ENCODE measurements around a stretch of chr14.

GRCh38 chr14:25102765-25103251, 52.9 kb upstream of the STXBP6 start:
- PRO-cap = no peak

- PRO-cap = no peak
These were observed 260.5 kb downstream of the NOVA1 start for GRCh38 chr14:26337299-26337745.

DNA sequence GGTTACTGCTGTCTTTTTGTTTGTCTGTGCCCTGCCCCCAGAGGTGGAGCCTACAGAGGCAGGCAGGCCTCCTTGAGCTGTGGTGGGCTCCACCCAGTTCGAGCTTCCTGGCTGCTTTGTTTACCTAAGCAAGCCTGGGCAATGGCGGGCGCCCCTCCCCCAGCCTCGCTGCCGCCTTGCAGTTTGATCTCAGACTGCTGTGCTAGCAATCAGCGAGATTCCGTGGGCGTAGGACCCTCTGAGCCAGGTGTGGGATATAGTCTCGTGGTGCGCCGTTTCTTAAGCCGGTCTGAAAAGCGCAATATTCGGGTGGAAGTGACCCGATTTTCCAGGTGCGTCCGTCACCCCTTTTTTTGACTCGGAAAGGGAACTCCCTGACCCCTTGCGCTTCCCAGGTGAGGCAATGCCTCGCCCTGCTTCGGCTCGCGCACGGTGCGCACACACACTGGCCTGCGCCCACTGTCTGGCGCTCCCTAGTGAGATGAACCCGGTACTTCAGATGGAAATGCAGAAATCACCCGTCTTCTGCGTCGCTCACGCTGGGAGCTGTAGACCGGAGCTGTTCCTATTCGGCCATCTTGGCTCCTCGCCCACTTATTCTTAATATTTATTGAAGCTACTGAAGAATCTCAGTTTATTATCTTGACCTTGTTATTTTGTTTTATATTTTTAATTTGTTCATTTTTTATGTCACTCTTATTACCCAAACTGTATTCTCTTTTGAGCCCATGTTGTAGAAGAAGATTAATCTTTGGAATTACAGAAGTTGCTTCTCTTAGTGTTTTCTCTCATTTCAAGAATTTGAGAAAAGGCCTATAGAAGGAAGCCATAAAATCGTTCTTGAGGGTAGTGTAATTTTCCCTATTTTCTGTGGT, 68.4 kb downstream of the SCFD1 start:
- PRO-cap = unidirectional peak, minus-strand start at position 592 of the sequence

DNA sequence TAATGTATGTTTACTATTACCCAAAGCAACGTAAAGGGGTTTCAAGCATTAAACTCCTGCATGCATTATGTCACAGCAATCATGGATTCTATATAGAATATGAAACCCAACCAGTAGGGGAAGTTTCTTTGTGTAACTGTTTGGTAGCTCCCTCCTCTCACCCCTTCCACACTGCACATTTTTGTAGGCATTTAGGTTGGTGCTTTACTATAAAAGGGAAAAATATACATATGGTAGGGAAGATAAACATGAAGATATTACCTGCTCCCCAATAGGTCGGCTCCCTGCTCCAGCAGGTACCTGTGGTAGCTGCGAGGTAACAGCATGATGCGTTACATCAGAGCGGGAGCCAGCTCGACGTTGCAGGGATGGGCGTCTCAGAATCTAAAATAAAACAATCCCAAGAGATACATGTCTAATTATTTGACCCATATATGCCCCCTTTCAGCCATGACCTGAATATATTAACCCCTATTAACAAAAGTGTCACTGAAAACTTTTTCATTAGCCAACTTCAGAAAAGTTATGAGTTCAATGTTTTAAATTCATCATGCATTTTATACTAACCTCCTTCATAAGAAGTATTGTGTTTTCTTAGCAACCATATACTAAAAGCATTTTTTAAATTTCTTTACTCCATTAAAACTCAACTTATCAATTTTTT, 86.3 kb downstream of the HECTD1 start:
- PRO-cap = no peak

- PRO-cap = no peak
These were observed 79.0 kb downstream of the HECTD1 start for GRCh38 chr14:31128399-31129110.

DNA sequence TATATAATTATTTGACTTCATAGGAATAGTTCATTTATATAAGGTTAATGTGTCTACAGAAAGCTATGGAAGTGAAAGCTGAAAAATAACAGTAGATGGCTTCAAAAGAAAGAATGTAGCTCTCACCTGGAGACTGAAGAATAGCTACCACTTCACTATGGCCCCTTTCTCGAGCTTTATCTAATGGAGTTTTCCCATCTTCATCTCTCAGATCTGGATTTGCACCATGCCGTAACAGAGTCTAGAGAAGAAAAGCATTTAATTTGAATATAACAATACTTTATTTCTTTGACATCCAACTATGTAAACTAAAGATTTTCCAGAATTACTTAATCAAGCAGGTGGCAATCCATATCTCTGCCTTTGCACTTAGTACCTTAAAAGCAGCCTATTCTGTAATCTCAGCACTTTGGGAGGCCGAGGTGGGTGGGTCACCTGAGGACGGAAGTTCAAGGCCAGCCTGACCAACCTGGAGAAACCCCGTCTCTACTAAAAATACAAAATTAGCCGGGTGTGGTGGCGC, 38.3 kb downstream of the HECTD1 start:
- PRO-cap = no peak

GRCh38 chr14:31206614-31207322, 825 bp downstream of the HECTD1 start:
- PRO-cap = unidirectional peak, plus-strand start at chr14:31206765

- PRO-cap = no peak
These were observed 855 bp upstream of the HECTD1 start for GRCh38 chr14:31208495-31208801.

DNA sequence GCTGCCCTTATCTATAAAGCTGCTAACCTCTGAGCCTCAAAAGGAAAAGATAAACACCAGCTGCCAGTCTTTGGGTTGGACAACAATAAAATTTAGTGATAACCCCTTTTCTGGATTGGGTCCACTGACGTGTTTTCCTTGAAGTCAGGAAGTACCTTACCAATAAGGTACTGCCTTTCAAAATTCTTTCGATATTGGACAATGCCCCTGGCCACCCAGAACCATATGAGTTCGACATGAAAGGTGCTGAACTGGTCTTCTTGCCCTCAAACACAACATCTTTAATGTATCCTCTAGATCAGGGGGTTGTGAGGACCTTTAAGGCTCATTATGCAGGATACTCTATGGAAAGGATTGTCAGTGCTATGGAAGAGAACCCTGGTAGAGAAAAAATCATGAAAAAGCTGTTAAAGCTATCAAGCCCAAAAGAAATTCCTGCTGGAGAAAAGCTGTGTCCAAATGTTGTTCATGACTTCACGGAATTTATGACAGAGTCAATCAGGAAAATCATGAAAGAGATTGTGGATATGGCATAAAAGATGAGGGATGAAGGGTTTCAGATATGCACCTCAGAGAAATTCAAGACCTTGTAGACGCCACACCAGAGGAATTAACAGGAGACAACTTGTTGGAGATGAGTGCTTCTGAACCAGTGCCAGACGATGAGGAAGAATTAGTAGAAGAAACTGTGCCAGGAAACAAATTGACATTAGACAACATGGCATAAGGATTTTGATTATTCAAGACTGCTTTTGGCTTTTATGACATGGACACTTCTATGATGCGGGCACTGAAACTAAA, 129.2 kb downstream of the NUBPL start:
- PRO-cap = no peak

- PRO-cap = no peak
These were observed 139.3 kb upstream of the ARHGAP5 start for GRCh38 chr14:31937591-31938348.

- PRO-cap = no peak
These were observed 110.4 kb upstream of the ARHGAP5 start for GRCh38 chr14:31966658-31967074.

- PRO-cap = no peak
These were observed 70.5 kb upstream of the ARHGAP5 start for GRCh38 chr14:32006540-32007133.

GRCh38 chr14:32093815-32094249, 16.7 kb downstream of the ARHGAP5 start:
- PRO-cap = no peak

GRCh38 chr14:32433308-32433931, 104.3 kb downstream of the AKAP6 start:
- PRO-cap = no peak

- PRO-cap = no peak
These were observed 125.0 kb downstream of the AKAP6 start for GRCh38 chr14:32454071-32454559.

- PRO-cap = no peak
These were observed 236.2 kb upstream of the NPAS3 start for GRCh38 chr14:32702371-32703010.

GRCh38 chr14:32708879-32709423, 229.7 kb upstream of the NPAS3 start:
- PRO-cap = no peak

GRCh38 chr14:33044117-33044463, 105.4 kb downstream of the NPAS3 start:
- PRO-cap = no peak

DNA sequence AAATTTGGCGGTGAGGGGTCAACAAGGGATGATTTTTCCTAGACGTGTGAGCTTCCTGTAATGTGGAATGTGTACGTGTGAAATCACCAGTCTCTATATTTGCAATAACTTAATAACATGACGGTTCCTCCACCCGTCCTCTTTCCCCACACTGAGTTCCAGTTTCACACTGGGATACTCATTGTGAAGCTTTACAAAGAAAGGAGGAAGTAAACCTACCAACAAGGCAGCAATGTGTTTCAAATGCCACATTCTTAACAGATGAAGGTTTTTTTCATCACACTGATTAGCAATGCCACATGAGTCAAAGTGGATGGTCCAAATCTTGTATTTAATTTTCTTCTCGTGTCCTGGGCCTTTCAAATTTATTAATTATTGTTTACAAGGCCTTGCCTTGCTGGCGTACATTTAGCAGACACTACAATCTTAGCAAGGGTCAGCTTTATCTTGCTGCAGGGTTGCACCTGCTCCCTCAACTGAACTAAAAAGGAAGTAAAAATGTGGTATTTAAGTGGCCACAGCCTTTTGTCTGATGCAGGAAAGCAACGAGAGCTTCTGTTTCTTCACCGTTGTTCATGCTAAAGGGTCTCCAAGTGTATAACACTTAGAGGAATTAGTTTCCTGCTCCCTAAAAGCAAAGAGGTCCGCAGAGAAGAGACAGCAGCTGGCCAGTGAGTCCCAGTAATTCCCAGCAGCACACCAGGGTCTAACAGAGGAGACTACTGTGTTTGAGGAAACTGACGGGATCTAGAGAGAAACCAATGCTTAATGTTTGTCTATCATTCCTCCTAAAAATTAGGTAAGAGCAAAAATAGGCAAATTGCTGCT, 62.7 kb upstream of the EGLN3 start:
- PRO-cap = no peak

- PRO-cap = unidirectional peak, plus-strand start at chr14:34461048
These were observed 1.3 kb downstream of the SPTSSA start for GRCh38 chr14:34460819-34461152.

Data from left lung (tissue), 1 donor.